Peritoneum (tissue), 1 donor: Measurements from ENCODE around the gene GPX2.

DNA sequence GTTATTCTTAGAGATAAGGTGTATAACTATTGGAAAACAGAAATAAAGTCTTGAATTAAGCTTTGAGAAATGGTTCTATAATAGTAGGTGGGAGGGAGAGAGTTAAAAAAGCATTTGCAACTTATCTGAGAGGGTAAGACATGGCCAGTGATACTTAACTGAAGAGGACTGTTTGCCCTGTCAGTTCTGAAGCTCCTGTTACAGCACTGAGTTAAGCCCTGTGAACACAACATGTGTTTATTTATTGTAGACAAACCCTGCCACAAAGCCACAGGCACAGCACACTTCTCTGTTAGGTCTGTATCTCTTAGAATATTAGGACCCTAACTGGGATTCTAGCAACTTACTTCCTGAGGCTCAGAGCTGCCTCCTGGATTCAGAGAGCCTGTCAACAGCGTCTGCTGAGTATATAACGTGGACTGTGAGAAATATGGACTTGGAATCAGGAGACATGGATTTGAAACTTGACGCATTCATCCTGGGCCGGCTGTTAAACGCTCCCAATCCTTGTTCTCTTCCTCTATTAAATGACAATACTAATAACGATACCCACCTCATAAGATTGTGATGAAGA lies 135.0 kb upstream of the HIF1A start:
- PRO-cap = no peak

- PRO-cap = no peak
These were observed 41.7 kb upstream of the HIF1A start for GRCh38 chr14:61653601-61654016.

- PRO-cap = no peak
These were observed 24.2 kb upstream of the HIF1A start for GRCh38 chr14:61670956-61671679.

DNA sequence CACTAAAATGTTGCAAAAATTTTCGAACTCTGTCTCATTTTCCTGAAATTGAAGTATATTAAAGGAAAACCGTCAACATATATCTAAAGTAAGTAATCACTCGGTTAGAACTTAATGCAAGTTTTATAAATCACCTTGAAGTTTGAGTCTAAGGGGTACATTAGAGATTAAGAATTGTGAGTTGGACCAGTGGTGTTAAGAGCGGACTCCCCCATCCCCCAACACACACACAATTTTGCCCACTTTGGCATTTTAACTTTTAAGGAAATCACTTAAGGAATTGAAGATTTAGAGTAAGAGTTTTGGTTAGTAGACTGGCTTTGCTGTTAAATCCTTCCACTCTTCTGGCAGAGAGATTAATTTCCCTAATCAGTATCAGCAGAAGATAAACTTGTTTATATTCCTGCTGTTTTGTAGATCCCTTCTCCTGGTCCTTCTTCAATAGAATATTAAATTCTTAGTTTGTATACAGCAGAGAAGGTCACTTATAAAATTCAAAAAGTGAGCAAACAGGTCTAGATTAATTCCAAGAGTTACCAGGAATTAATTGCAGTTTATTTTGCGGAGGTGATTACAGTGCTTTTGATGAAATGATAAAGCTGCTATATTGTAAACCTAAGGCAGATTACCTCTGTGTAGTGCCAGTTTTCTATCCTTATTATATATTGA lies 1.6 kb downstream of the HIF1A start:
- PRO-cap = no peak

DNA sequence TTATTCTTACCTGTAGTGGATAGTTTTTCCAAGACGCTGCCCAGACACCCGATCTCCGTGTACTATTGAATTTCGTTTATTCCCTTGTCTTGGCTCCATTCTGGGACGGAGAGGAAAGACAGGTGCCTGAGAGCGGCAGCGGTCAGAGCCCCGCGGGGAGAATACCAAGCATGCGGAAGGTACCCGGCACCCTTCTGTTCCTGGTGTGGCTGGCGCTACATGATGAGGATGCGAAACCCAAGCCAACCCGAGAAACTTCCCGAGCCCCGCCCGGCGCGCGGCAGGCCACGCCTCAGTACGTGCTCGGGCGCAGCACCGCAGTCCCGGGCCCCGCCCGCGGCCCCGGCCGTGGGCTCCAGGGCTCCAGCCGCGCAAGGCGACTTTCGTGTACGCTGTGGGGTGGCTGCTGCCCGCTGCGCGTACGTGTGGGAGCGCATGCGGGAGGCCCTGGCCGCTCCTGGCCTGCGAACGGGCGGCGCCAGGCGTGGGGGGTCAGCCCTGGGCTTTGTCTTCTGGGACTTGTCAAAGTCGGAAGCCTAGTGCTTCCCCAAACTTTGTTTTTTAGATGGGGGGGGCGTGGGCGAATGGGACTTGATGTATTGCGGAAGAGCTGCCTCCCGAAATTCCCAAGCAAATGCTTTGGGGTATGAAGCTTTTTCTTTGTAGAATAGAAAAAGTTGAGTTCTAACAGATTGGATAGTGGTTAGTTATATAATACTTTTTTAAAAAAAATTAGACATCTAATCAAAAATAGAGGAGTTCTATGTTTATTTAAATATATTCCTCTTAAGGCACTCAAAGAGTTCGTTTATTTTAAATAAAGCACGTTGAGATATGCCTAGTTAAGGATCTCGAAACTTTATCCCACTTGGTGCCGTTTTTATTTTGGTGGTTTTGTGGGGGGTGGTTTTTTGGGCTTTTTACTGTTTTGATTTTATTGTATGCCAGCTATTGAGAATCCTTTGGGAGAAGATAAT lies 11.1 kb upstream of the SNAPC1 start:
- PRO-cap = no peak

DNA sequence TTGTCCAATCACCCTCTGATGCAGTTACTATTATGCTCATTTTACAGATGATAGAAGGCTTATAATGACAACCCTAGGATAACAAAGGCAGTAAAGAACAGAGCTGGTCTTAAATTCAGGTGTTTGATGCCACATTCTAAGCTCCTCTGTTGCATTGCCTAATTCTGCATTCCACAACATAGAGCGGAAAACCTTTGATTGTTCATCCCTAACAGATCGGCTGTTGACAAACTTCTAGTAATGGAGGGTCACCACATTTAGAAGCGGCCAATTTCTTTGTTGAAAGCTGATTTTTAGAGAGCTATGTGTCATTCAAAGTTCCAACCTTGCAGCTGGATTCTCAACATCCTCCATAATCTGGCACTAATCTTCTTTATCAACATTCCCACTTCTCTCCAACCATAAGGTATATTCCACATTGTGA lies 371.1 kb downstream of the SYT16 start:
- PRO-cap = no peak

DNA sequence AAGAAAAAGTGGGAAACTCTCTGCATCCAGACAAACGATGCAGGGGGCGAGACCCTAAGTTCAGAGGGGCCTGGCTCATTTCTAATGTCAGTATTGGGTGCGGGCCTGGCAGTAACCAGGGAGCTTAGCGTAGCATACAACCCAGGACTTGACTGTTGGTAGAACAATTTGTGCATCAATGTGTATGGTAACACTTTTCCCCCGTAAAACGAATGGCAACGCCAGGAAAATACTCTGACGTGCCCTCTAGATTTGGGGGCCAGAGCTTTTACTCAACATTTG lies 748 bp downstream of the RHOJ start:
- PRO-cap = no peak

- PRO-cap = no peak
These were observed 55.0 kb downstream of the PPP2R5E start for GRCh38 chr14:63488083-63488610.

- PRO-cap = no peak
These were observed 84.1 kb downstream of the SYNE2 start for GRCh38 chr14:63936613-63937498.

DNA sequence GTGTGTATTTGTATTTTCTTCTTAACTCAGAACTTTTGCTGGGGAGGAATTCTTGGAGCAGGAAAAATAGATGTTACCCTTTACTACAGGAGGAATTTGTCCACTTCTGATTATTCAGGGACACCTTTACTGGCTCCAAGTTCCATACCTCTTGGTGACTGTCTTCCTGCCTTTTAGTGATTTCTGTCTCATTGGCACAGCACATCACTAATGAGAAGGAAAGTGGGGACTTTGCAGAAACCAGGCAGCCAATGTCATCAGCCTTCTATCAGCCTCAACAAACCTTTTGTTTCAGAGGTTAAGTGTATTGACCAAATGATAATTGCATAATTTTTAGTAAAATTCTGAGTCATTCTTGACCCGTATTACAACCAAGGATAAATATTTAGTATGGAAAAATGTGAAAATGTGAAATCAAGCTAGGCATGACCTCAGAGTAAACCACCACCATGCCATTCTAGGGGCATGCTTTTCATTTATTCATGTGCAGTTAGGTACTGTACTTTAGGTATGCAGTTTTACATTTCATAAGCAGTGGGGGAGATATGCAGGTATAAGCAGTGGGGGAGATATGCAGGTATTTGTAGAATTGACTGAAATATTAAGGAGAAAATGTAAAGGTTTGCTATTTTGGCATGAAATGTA lies 184.5 kb downstream of the ESR2 start:
- PRO-cap = no peak

DNA sequence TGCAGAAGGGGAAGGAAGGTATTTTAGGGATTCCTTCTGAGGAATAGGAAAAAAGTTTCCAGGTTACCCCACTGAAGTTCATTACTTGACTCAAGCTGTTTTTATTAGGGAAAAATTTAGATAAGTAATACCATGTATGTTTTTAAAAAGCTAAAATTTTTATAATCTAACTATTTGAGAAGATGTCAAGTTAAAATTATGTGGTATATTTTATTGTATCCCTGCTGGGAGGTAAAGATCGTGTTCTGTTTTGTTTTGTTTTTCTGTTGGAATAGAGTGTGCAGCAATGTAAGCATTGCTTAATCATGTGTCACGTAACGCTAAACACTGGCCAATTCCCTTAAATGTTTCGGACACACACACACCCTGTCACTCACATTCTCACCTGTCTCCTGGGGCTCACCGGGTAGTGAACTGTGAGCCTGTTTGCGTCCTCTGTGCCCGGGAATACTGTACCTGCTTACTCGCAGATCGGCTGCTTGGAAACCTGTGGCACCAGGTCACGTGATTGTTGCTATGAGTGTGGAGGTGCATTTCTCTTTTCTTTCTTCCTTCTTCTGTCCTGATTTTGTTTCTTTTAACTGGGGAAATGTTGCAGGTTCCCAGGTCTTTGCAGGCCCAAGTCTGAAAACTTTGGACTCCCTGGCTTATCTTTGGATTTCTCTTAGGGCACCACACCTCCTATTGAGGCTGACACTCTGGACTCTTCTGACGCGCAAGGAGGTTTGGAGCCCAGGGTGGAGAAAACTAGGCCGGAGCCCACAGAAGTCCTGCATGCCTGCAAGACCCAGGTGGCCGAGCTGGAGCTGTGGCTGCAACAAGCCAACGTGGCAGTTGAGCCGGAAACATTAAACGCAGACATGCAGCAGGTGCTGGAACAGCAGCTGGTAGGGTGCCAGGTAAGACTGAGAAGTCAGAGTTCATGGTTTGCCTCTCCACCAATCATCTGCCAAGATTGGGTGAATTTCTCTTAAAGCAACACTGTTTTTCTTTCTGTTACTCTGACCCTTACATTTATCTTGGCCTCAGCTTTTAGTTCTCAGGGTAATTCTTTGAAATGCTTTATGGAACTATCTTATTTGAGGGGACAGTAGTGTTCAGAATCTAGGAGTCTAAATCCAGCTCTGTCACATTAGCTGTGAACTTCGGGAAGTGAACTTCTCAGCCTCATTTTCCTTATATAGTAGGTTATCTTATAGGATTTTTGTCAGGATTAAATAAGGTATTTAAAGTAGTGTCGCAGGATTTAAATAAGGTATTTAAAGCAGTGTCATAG lies 181.1 kb downstream of the ESR2 start:
- PRO-cap = no peak

DNA sequence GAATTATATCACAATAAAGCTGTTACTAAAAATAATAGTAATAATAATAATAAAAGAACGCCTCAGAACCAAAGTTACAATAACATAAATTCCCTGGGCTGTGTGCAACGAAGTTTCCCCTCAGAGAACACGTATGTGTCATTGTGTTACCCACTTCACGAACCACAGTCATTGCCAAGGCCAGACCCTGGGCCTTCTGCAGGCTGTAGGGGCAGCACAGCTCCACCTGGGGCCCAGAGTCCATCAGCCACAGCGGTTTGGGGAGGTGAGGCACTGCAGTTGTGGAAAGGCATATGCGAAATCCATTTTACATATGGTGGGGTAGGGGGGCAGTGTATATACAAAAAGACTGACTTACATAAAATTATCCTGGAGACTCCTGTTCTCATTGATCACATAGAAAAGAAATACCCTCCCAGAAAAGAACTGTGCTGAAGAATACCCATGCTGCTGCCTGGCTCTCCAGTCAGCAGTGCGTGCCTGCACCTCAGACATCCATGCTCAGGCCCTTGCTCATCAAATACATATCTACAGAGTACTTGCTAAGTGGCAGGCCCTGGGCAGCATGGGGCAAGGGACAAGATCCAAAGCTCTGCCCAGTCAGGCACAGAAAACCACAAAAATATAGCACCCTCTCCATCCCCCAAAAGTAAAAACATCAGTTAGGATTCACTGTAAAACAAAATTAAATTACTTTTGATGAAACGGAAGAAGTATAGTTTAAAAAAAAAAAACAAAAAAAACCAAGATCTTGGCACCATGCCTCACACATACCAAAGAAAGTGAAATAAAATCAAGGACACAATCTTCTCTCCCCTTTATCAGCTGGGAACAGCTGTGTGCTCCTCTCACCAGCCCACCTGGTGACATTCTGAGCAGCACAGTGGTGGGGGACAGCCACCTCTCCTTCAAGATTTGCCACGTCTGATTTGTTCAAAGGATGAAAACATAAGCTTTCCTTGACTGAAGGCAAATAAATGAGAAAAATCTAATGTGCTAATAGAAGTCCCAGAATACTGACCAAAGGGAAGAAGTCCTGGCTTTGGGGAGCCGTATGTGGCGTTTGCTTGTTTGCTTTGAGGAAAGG lies 55.8 kb downstream of the ESR2 start:
- PRO-cap = no peak

DNA sequence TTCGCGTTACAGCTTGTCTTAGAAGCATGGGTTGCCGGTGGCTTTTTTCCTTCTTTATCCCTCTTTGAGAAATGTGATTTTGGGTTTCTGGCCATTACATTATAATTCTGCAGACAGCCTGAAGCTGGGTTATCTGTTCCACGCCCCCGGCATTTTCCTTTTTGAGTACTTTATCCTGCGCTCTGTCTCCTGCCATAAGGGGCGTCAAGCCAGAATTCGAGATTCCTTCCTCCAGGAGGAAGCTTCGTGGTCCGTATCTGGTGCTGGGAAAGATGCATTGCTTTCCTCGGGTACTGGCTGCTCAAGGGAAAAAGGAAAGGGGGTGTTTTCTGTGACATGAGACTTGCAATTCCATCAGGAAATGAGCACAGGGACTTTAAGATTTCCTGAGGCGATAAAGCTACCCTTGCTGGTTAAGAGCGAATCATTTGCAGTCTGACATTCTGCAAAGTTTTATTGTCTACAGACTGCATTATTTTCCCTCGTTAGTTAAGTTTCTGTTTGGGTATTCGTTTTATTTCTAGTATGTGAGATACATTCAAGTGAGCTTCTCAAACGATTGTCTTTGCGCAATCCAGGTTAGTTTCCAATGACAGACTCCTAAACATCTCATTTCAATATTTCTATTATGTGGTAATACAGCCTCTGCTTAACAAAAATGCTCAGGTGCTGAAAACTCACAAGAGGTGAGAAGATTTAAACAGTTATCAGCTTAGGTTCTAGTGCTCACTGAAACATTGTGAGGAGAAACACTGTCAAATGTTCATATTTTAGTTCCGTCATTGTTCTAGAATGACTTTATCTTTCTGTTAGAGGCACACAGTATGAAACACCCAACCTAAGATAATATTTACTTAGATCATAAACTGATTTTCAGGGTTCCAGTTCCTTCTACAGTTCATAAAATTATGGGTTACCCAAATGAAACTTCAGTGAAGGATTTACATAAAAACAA lies 797 bp downstream of the AKAP5 start:
- PRO-cap = no peak

GRCh38 chr14:64487735-64488190 lies 15.9 kb downstream of the ZBTB25 start:
- PRO-cap = no peak

- PRO-cap = no peak
These were observed 4.4 kb downstream of the ZBTB1 start for GRCh38 chr14:64508786-64509546.

DNA sequence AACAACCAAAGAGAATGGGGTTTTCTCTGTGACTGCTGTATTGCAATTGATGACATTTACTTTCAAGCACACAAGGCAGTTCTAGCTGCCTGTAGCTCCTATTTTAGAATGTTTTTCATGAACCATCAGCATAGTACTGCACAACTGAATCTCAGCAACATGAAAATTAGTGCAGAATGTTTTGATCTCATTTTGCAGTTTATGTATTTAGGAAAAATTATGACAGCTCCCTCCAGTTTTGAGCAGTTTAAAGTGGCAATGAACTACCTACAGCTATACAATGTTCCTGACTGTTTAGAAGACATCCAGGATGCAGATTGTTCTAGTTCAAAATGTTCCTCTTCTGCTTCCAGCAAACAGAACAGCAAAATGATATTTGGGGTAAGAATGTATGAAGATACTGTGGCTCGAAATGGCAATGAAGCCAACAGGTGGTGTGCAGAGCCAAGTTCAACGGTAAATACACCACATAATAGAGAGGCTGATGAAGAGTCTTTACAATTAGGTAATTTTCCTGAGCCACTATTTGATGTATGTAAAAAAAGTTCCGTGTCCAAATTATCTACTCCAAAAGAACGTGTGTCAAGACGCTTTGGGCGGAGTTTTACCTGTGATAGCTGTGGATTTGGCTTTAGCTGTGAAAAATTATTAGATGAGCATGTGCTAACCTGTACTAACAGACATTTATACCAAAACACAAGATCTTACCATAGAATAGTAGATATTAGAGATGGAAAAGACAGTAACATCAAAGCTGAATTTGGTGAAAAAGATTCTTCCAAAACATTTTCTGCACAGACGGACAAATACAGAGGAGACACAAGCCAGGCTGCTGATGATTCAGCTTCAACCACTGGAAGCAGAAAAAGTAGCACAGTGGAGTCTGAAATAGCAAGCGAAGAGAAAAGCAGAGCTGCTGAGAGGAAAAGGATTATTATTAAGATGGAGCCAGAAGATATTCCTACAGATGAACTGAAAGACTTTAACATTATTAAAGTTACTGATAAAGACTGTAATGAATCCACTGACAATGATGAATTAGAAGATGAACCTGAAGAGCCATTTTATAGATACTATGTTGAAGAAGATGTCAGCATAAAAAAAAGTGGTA lies 17.3 kb downstream of the ZBTB1 start:
- PRO-cap = no peak

DNA sequence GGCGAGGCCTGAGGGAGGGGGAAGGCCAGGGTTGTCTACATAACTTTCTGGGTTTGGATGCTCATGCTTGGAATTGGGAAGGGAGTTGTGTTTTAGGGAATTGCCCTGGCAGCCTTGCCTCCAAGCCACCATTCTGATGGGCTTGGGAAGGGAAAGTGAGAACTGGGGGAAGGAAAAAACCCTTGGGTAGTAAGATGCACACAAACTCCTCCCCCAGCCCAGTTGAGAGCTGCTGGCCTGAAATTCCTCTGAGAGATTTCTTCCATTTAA lies 13.0 kb downstream of the PLEKHG3 start:
- PRO-cap = no peak

DNA sequence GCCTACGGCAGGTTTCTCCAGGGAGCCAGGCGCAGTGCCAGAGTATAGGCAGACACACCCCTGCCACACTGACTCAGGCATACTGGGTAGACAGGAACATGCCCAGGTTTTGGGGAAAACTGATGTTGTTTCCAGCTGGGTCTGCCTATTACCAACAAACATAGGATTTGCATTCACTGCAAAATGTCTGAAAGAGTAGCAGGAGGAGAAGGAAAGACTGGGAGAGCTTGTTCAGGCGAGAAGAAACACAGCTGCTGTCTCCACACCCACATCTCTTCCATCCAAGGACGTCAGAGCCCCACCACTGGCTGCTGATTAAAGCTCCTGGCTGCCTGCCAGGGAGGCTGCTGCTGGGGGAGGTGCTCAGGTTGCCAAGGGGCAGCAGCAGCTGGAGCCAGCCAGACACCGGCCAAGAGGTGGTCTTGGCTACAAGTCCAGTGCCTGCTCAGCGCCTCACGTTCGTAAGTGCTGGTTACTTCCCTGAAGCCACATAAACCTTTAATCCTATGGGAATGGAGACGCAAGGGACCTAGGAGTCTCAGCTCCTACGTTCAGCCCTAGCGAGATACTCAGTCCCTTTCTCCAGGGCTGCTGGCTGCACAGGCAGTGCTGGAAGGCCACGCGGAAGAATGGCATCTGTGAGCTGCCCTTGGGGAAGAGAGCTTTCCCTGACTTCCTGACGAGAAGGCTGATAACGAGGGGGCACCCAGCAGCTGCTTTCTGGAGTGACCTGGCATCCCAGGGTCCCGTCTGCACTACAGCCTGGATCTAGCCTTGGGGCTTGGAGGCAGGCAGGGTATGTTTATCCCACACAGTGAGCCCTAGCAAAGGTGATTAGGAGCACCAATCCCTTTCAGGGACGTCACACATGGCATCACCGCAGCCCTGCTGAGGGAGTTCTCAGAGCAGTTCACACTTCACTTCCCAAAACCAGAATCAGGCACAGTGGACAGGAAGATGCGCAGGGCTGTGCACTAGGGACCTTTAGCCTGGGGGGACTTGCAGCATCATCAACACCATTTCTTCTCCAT lies 58.2 kb downstream of the PLEKHG3 start:
- PRO-cap = no peak

- PRO-cap = no peak
These were observed at the start of gene GPX2 for GRCh38 chr14:64942402-64943265. Gene GPX2, minus strand, starts transcription at chr14:64942745.

DNA sequence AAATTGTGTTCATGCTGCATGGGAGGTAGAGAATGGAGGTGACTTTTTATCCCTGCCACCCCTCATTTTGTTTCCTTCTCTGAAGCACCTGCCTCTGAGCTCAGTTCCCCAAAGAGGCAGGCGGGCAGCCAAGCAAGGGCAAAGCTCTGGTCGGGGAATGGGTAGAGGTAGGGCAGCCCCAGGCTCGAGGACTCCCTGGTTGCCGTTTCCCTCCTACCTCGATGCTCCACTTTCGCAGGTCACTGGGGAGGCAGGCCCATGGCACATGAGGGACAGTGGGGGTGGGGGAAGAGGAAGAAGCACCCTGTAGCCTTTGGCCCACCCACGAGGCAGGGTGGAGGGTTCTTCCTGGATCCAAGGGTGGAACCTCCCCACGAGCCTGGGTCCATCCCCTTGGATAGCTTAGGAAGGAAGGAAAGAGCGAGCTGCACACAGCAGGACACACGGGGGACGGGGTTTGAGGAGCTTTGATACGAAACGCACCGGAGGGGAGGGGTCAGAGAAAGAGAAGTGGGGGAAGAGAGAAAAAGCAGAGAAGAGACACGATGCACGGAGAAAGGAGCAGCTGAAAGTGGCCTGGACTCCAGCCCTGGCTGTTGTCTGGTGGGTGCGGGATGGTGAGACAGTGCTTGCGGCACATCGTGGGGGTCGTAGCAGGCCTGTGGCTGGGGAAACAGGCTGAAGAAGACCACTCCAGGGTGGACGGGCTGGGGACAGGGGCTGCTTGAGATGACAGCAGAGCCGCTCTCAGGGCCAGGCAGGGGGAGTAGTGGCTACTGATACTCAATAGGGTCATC lies 5.1 kb upstream of the GPX2 start:
- PRO-cap = no peak